Glomerular endothelial cell (primary cell): ENCODE data around the gene OR5H6.

GRCh38 chr3:96323559-96323924, 490.9 kb upstream of the EPHA6 start:
- RAMPAGE, long total RNA, result no peak

GRCh38 chr3:97886283-97886631, 64.4 kb downstream of the CRYBG3 start:
- RAMPAGE, long total RNA, result no peak

DNA sequence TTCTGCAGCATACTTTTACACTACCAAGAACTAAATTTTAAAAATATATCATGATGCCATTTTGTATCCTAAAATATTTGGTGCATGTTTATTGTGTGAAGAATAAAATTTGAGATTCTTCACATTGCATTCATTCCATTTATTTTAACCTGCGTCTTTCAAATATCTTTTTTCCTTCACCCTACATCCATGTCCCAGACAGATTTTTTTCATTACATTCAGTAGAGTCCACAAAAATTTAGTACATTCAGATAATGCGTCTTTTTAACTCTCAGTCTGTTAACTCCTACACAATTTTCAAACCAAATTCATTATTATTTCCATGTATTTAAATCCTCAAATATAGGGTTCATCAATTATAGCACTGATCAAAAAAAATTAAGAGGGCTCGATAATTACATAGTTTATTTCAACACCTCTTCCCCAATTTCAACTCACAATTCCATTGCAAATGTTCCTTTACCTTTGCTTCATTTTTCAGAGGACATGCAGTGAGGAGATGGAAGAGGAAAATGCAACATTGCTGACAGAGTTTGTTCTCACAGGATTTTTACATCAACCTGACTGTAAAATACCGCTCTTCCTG, at the start of gene OR5H6:
TSS of gene OR5H6 (plus strand) at position 411 of the 586 bp plus-strand sequence.
- RAMPAGE, long total RNA, result no peak

DNA sequence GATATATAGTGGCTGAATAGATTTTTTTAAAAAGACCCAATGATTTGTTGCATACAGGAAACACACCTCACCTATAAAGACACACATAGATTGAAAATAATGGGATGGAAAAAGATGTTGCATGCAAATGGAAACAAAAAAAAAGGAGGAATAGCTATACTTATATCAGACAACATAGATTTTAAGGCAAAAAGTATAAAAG, 17.1 kb downstream of the OR5H2 start:
- RAMPAGE, long total RNA, result no peak

GRCh38 chr3:98521274-98521847, 1.3 kb downstream of the CLDND1 start:
- RAMPAGE, long total RNA, result no peak

DNA sequence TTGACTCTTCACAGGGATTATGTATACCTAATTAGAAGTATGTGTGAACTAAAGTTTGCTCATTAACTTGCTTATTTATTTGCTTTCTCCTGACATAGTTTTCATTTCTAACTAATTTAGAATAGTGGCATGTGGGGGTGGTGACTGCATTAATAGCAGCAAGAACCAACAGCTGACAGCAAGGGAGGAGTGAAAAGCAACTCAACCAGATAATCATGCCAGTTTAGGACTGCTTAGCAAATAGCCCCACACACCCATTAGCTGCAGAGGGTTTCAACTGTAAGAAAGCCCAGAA, 3.8 kb downstream of the ST3GAL6 start:
- RAMPAGE, long total RNA, result no peak

GRCh38 chr3:98801038-98801524, 37.9 kb downstream of the ST3GAL6 start:
- RAMPAGE, long total RNA, result no peak

DNA sequence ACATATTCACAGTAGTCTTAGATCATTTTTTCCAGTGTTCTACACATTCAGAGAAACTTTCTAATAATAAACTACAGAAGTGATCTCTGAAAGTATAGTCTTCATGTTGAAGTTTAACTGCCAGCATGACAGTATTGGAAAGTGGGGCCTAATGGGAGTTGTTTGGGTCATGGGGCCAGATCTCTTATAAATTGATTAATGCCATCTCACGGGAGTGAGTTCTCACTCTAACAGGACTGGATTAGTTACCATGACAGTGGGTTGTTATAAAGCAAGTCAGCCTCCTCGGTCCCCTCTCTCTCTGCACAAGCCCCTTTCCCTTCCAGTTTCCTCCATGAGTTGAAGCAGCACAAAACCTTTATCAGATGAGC, 29.4 kb downstream of the DCBLD2 start:
- RAMPAGE, long total RNA, result no peak

DNA sequence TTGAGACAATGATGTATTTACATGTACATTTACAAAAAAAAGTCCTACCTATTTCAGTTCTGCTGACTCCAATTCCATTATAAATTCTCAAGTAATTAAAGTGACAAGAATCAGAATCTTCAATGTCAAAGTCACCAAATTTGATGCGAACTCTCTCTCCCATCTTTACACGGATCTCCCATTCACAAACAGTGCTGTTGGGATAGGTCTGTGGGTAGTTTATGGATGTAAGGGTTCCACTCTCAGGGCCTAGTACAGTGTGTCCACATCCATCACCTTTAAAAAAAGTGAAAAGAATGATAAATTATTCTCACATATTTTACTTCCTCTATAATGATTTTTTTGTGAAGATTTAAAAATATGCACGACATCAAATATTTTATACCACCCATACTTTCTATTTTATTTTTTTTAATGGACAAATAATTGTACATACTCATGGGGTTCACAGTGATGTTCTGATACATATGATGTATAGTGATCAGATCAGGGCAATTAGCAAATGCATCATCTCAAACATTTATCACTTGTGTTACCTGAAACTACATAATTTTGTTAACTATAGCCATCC, 19.9 kb downstream of the DCBLD2 start:
- RAMPAGE, long total RNA, result no peak

GRCh38 chr3:99692068-99692267, 53.6 kb downstream of the COL8A1 start:
- RAMPAGE, long total RNA, result no peak

DNA sequence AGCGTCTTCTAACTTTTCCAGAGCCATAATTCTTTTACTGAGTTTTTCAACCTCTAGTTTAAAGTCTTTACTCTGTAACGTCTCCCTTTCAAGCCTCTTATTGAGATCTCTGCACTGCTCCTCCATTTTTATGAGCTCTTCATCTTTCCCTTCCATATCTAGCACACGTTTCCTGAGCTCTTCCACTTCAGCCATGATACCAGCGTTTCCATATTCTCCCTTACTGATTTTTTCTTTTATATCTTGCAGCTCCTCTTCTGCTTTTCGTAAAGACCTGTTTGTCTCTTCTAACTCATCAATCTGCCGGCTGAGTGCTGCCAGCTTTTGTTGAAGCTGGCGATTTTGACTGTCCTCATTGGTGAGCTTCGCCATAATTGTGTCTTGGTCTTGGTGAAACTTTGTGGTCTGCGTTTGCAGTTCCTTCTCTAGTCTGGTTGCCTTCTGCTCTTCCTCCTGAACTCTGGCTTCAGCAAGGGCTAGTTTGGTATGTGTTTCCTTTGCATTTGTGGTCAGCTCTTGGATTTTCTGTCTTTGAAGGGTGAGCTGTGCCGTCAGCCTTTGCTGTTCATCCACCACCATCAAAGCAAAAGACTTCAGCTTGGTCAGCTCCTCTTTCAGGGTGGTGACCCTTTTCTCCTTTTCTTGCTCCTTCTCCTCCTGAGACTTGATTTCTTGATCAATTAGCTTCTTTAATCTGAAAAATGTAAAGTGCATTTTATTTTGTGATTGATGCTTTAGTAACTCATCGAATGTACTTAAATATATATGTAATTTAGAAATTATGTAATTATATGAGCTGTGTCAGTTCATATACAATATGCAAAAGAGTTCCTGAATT, 32.9 kb downstream of the CMSS1 start:
- RAMPAGE, long total RNA, result no peak

GRCh38 chr3:99871347-99871935, 53.8 kb downstream of the CMSS1 start:
- RAMPAGE, long total RNA, result no peak

DNA sequence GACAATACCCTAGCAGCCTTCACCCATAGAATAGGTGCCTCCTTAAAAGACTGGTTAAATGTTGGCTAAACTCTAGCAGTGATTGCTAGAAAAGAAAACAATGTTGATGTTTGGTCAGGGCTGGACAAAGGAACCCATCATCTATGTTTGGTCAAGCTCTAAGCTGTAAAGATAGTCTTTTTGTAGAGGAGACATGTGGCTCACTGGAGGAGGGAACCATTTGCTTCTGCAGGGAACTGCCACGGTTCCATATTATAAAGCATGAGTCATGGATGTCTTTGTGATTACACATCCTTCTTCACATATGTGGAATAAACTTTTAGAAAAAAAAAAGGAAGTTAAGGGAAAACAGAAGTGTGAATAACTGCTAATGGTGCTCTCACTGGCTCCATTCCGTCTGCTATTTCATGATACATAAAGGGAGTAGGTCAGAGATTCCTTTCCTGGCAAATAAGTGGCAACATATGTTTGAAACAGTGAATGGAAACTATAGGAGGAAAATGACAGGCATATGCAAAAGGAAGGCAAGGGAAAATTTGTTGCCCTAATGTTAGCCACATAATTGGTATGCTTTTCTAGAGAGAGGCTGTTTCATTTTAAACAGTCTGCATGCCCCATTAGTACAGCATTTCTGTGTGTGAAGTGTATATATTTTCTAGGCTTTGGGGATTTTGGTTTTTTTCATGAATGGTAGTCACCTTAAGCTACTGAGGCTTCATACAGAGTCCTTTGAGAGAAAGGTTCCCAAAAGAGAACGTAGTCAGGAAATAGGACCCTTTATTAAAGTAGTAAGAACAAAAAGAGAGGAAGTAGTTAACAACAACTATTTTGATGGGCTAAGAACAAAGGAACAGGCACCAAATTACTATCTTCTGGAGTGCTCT, 78.4 kb downstream of the CMSS1 start:
- RAMPAGE, long total RNA, result no peak

DNA sequence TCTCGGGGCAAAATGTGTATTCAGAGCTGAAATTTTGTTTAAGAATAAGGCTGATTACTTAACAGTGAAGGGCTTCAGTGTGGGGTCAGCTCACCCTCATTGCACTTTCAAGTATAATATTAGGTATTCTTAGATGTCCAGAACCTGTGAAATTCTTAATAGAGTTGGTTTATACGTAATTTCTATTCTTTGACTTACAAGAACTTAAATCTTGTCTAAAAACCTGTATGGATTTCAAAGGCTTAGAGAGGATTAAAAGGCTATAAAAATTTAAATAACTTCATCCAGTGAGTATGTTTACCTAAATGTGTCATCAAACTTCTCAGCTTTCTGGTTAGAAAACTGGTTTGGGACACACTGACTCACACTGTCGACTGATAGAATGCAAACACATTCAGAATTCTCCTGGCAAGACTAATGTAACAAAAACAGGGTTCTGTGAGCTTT, 92.3 kb downstream of the CMSS1 start:
- RAMPAGE, long total RNA, result no peak

GRCh38 chr3:99933722-99934202, 116.1 kb downstream of the CMSS1 start:
- RAMPAGE, long total RNA, result no peak

DNA sequence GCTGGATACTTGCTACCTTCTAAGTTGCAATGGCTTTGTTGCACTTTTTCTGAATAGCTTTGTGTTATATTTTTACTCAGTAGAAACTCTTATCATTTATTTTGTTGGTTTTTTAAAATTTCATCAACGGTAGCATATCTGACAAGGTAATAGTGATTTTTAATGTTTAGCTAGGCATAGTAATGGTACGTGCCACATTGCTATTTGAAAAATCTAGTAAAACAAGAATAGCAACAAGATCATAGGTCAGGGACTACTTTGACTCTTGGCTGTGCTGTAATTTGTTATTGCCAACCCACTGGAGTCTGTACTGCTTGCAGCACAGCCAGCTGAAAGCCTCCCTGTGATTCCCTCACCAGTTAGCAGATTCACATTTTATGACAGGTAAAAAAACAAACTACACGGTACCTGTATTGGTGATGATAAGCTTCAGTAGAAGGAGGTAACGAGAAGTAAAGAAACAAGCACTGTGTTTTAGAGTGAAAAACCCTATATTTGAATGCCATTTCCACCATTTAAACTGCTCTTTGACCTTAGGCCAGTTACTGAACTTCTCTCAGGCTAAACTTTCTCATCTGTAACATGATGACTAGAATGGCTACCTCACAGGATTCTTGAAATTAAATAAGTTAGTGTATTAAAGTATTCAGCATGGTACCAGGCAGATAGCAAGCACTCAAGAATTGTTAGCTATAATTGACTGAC, 16.3 kb downstream of the FILIP1L start:
- RAMPAGE, long total RNA, result no peak

GRCh38 chr3:100125344-100125852, 11.1 kb upstream of the FILIP1L start:
- RAMPAGE, long total RNA, result no peak

DNA sequence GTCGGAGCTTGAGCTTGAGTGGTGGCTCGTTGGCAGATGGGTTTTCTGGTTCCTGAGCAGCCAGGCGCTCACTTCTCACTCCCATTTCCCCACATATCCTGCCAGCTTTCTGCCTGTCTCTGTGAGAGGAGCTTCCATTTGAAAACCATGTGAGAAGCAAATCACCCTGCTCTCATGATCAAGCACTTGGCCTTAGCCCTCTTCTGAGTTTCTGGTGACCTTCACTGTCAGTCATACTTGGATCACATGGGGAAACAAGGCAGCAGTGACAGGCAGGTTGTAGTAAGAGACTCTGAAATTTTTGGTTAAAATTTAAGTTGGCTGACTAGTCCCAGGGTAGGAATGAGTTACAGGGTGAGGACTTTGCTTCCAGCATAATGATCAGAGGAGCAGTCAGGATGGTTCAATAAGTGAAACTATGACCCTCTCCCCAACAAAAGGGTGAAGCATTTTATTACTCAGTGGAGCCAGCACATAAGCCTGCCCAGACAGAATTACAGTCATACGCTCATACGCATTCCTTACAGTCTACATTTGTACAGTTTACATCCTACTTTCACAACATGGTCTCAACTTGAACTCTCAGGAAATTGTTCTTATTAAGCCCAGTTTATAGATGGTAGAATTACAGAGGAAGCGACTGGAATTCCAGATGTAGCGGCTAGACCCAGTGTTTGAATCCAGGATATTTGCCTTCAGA, 18.1 kb downstream of the NIT2 start:
- RAMPAGE, long total RNA, result no peak

DNA sequence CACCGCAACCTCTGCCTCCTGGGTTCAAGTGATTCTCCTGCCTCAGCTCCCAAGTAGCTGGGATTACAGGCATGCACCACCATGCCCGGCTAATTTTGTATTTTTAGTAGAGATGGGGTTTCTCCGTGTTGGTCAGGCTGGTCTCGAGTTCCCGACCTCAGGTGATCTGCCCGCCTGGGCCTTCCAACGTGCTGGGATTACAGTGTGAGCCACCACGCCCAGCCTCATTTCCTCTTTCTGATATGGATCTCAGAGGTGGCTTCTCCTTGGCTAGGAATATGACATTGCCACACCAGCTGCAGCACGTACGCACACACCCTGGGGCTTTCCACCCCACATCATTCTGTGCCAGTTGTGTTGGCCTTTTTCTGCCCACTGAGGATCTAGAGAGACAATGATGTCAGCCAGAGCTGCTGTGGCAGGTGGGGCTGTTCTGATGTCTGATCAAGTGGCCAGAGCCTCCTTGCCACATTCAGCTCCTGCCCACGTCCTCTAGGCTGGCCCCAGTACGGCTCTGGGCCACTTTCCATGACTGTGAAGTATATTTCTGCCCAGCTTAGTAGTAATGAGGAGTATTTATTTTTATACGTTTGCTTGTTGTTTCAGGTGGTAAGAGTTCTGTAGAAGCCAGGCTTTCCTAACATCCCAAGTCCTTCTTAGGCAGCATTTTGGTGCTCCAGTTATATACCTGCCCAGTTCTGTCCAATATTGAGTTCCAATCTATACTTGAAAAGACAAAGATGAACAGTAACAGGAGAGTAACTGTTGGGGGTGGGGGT, 29.1 kb downstream of the TMEM45A start:
- RAMPAGE, long total RNA, result no peak

DNA sequence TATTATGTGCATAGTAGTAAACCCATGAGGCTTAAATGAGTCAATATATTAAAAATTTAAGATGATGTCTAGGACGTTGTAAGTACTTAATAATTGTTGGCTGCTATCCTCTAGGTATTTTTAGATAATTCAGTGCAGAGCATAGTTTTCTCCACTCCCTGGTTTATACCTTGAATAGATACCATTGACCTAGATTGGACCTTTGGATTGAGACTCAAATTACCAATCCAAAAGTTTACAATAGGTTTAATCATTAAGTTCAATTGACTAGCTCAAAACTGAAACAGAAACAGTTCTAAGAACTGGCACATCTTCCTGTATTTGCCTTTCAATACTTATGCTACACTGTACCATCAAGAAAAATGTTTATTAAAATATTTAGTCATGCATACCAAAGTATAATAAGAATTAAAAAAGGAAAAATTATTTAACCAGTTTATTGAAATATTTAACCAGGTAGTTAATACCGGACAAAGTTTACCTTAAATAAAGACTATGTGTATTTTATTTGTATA, 4.6 kb downstream of the ADGRG7 start:
- RAMPAGE, long total RNA, result no peak